Peyer's patch (tissue), 4 donors: ENCODE measurements around the gene BTG2.

DNA sequence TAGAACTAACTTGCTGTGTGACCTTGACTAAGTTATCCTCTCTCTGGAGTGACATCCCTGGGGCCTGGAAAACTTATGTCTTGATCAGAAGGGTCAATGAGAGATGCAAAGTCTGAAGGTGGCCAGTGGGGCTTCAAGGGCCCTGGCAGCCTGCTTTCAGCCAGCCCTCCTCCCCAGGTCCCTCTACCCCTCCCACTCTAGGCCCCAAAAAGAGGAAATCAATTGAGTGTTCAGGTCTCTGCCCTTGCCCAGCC is 56.5 kb downstream of the SYT2 start:
- PRO-cap, result no peak
- RAMPAGE, long total RNA, 4 experiments, result no peak in any of the 4 experiments

- PRO-cap, result no peak
- RAMPAGE, long total RNA, 4 experiments, result no peak in any of the 4 experiments
Measured at GRCh38 chr1:202763771-202764321, 44.4 kb downstream of the KDM5B start.

- PRO-cap, result no peak
- RAMPAGE, long total RNA, 4 experiments, result no peak in any of the 4 experiments
Measured at GRCh38 chr1:202940835-202941881, 14.1 kb upstream of the KLHL12 start.

DNA sequence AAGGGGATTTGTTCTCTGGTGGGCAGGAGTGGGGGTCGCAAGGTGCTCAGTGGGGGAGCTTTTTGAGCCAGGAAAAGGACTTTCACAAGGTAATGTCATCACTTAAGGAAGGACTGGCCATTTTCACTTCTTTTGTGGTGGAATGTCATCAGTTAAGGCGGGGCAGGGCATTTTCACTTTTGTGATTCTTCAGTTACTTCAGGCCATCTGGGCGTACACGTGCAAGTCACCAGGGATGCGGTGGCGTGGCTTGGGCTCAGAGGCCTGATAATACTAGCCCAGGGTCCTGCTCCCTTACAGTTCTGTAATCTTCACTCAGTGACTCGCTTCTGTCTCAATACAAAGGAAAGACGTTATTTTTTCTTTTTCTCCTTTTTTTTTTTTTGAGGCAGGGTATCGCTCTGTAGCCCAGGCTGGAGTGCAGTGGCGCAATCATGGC is 1.5 kb upstream of the TMEM183A start:
- PRO-cap, result no peak
- RAMPAGE, long total RNA, 4 experiments, result no peak in any of the 4 experiments

- PRO-cap, result no peak
- RAMPAGE, long total RNA, 4 experiments, result no peak in any of the 4 experiments
Measured at GRCh38 chr1:203173517-203173920, 2.1 kb downstream of the MYBPH start.

- PRO-cap, result no peak
- RAMPAGE, long total RNA, 4 experiments, result no peak in any of the 4 experiments
Measured at GRCh38 chr1:203177231-203178026, 1.8 kb upstream of the MYBPH start.

DNA sequence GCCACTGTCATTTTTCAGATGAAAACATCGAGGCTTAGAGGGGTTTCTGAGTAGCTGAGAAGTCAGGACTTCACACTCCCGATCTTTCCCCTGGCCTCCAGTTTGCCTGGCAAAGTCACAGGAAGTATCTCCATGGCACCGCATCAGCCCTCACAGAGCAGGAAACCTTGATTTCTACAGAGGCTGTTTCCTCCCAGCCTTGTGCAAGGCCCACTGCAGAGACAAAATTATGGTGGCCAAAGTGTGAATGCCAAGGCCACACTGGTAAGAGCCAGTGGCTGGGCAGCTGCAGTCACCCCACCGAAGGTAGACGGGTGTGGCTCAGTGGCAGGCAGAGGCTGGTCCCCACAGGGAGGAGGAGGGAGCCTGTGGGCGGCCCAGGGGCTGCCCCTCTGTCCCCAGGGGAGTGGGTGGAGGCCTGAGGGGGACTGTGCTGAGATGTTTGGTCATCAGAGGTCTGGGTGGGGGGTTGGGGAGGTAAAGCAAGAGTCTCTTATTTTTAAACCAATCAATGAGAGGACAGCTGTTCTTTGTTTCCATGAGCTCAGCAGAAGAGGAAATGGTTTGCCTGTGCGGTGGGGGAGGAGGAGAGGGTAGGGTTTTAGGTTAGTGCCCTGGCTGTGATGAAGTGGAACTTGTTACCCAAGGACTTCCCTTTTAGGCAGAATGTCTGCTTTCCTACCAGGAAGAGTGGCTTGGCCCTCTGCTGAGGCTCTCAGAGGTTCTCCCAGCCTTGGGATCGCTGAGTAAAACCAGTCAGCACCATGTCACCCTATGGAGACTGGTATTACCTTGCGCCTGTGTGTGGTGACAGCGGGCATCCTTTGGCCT is 18.1 kb upstream of the BTG2 start:
- PRO-cap, result bidirectional peak, plus-strand start at position 309 of the sequence, minus-strand start at position 308 of the sequence; bidirectional peak, plus-strand start at position 609 of the sequence, minus-strand start at position 459 of the sequence
- RAMPAGE, long total RNA, 4 experiments, result no peak in any of the 4 experiments

DNA sequence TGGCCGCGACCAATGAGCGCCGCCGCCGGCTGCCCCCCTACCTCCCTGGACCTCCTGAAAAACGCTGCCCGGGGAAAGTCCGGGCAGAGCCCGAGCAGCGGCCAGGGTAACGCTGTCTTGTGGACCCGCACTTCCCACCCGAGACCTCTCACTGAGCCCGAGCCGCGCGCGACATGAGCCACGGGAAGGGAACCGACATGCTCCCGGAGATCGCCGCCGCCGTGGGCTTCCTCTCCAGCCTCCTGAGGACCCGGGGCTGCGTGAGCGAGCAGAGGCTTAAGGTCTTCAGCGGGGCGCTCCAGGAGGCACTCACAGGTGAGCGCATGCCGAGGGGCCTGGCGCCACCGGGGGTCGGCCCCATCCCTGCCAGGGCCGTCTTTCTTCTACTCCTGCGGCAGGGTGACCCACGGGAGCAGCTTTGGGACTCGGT is at the start of gene BTG2:
TSS of gene BTG2 (plus strand) at position 86 of the 430 bp plus-strand sequence.
- PRO-cap, result bidirectional peak, plus-strand start at position 86 of the sequence, minus-strand start outside the sequence; unidirectional peak, plus-strand start at position 279 of the sequence
- RAMPAGE, long total RNA, 4 experiments, result start-site peak on the plus strand in 2 of 4 experiments, centred at positions 93 to 96 of the sequence, 20 to 30 reads per replicate

GRCh38 chr1:203305864-203306027 is 427 bp downstream of the BTG2 start:
- PRO-cap, result no peak
- RAMPAGE, long total RNA, 4 experiments, result no peak in any of the 4 experiments

GRCh38 chr1:203369179-203369559 is 18.2 kb upstream of the FMOD start:
- PRO-cap, result no peak
- RAMPAGE, long total RNA, 4 experiments, result no peak in any of the 4 experiments

- PRO-cap, result unidirectional peak, minus-strand start at chr1:203406746
- RAMPAGE, long total RNA, 4 experiments, result no peak in any of the 4 experiments
Measured at GRCh38 chr1:203406513-203407099, 55.7 kb upstream of the FMOD start.

- PRO-cap, result unidirectional peak, minus-strand start at chr1:203478395
- RAMPAGE, long total RNA, 4 experiments, result no peak in any of the 4 experiments
Measured at GRCh38 chr1:203478200-203478618, 2.6 kb downstream of the PRELP start.

- PRO-cap, result unidirectional peak, plus-strand start at chr1:203667752
- RAMPAGE, long total RNA, 4 experiments, result no peak in any of the 4 experiments
Measured at GRCh38 chr1:203667340-203668240, 41.0 kb downstream of the ATP2B4 start.

- PRO-cap, result bidirectional peak, plus-strand start at chr1:204081398, minus-strand start at chr1:204081226
- RAMPAGE, long total RNA, 4 experiments, result no peak in any of the 4 experiments
Measured at GRCh38 chr1:204081116-204081452, 8.2 kb downstream of the SOX13 start.

DNA sequence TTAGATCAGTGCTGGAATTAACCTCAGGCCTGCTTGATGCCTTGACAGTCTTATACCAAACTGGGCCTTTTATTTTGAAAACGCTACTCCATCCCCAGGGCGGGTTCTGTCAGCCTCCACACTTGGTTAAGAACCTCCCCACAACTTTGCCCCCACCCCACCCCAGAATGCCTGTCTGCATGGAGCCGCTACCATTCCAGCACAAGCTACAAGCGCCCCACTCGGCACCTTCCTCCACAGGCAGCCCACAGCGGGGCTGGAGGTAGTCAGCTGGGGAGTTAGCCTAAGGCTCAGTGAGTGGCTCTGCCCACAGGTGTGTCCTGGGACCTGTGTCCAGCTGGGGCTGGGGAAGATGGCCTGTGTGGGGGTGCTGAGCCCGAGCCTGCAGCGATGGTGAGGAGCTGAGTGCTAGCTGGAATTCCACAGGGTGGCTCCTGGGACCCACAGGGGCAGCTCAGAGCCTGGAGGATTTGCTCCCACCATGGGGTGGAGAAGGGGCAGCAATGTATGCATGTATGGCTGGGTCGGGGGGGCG is 1.1 kb downstream of the ETNK2 start:
- PRO-cap, result no peak
- RAMPAGE, long total RNA, 4 experiments, result no peak in any of the 4 experiments

DNA sequence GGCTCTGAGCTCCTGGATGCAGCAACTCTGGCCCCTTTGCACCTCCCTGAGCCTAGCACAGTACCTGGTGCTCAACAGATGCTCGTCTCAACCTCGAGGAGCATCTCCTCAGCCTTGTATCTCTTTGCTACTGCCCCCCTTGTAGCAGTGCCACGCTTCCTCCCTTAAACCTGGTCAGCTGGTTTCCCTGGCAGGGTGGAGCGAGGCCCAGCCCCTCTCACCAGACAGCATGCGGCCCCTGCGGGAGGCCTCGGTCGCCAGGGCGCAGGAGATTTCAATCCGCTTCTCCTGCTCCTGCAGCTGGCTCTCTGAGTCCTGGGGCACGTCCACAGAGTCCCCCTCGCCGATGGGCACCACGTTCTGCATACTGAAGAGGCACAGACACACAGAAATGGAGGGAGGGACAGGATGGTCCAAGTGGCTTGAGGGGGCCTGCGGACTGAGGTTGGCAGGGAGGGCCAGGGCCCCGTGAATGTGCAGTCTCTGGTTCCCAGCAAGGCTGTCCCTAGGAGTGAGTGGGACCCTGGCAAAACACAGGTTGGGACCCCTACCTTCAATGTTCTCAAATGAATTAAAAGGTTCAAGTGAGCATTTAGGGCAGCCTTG is 14.2 kb upstream of the GOLT1A start:
- PRO-cap, result no peak
- RAMPAGE, long total RNA, 4 experiments, result no peak in any of the 4 experiments

DNA sequence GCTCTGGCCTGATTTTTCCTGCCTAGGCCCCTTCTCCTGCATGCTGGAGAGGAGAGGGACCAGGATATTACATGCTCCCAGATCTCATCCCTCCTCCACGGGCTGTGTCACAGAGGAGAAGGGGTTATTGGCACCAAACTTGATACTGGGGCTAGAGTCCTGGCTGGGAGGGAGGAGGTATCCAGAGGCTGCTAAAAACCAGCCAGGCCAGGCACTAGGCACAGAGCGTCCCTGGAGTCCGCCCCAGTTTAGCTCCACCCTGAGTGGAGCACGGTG is 42.6 kb upstream of the GOLT1A start:
- PRO-cap, result no peak
- RAMPAGE, long total RNA, 4 experiments, result no peak in any of the 4 experiments

GRCh38 chr1:204292546-204293012 is 67.2 kb downstream of the PLEKHA6 start:
- PRO-cap, result no peak
- RAMPAGE, long total RNA, 4 experiments, result no peak in any of the 4 experiments

- PRO-cap, result unidirectional peak, minus-strand start at chr1:204332929
- RAMPAGE, long total RNA, 4 experiments, result no peak in any of the 4 experiments
Measured at GRCh38 chr1:204332649-204333371, 26.9 kb downstream of the PLEKHA6 start.

- PRO-cap, result no peak
- RAMPAGE, long total RNA, 4 experiments, result no peak in any of the 4 experiments
Measured at GRCh38 chr1:204337575-204338256, 22.0 kb downstream of the PLEKHA6 start.